ENCODE results near the genes KHK, ABHD1, CAD, EIF2B4 and IFT172.

- PRO-cap, 2 experiments, result no peak in any of the 2 experiments
Observed at GRCh38 chr2:27023884-27024565, 8.7 kb upstream of the TMEM214 start.

GRCh38 chr2:27024566-27025154 lies 8.1 kb upstream of the TMEM214 start:
- PRO-cap, 2 experiments, result no peak in any of the 2 experiments

DNA sequence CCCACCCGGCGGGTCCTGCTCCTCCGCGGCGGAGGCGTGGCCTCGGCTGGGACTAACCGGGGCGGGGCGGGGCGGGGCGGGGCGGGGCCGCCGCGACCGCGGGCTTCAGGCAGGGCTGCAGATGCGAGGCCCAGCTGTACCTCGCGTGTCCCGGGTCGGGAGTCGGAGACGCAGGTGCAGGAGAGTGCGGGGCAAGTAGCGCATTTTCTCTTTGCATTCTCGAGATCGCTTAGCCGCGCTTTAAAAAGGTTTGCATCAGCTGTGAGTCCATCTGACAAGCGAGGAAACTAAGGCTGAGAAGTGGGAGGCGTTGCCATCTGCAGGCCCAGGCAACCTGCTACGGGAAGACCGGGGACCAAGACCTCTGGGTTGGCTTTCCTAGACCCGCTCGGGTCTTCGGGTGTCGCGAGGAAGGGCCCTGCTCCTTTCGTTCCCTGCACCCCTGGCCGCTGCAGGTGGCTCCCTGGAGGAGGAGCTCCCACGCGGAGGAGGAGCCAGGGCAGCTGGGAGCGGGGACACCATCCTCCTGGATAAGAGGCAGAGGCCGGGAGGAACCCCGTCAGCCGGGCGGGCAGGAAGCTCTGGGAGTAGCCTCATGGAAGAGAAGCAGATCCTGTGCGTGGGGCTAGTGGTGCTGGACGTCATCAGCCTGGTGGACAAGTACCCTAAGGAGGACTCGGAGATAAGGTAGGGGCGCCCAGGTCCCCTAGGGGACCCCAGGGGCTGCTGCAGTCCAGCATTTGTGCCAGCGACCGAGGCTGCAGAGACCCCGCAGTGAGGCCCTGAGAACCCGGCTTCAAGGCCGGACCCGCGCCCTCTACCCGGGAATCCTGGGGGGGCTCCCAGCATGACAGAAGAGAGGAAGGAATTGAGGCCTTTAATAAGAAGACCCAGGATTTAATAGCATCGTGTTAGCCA lies at the start of gene KHK:
Gene KHK, plus strand, starts transcription at position 108 of the 918 bp plus-strand sequence.
- PRO-cap, 2 experiments, result peak in 2 of 2 experiments; most common plus-strand start position 95 of the sequence (in 1)

DNA sequence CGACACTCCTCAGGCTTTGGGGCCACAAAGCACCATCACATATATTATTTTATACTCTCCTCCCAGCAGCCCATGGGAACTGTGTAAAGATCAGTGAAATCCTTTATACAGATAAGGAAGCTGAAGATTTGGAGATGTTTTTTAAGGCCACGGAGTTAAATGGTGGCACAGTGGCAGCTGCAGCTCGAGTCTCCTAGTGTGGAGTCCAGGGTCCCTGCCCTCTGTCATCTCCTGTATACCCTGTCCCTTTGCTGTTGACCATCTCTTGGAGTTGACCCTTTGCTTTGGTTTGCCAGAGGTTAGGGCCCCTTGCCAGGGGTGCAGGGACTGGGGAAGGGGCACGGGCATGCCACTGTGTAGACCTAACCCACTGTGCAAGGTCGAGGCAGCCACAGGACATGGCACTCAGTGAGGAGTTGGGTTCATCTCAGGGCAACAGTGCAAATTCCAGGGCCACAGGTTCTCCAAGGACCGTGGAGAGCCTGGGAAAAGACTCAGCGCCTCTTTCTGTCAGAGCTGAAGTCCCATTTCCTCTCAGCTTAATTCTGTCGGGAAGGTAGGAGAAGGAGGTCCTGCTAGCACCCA lies 2.5 kb downstream of the KHK start:
- PRO-cap, 2 experiments, result no peak in any of the 2 experiments

- PRO-cap, 2 experiments, result no peak in any of the 2 experiments
Observed at GRCh38 chr2:27121659-27122327, 1.8 kb upstream of the ABHD1 start.

DNA sequence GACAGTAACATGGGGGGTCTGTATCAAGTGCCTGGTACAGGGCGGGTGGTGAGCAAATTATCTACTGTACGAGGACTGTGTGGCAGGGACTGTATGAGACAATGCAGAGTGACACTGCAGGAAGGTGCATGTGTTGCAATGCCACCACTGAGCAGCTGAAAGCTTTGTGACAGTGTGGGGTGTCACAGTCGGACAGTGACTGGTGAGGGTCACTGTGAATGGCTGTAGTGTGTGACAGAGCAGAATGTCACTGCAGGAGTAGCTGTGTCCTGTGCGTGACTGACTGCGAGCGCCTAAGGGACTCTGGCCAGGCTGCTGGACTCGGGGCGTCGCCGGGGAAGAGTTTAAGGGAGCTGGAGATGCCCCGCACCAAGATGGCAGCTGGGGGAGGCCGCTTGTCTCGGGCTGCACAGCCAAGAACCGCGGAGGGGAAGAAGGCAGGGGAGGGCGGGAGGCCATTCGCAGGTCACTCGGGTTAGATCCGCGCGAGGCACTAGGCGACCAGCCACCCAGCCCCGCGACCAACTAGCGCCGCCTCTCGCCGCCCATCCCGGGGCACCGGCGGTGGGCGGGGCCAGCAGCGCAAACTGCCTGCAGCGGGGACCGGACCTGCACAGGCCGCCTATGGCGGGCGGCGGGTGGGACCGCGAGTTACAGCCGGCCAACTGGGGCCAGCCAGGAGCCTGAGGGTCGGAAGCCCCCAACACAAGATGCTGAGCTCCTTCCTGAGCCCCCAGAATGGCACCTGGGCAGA lies at the start of gene ABHD1:
Gene ABHD1, plus strand, starts transcription at position 577 of the 754 bp plus-strand sequence.
- PRO-cap, 2 experiments, result peak in 2 of 2 experiments; most common plus-strand start position 614 of the sequence (in 2); most common minus-strand start position 527 of the sequence (in 2)

DNA sequence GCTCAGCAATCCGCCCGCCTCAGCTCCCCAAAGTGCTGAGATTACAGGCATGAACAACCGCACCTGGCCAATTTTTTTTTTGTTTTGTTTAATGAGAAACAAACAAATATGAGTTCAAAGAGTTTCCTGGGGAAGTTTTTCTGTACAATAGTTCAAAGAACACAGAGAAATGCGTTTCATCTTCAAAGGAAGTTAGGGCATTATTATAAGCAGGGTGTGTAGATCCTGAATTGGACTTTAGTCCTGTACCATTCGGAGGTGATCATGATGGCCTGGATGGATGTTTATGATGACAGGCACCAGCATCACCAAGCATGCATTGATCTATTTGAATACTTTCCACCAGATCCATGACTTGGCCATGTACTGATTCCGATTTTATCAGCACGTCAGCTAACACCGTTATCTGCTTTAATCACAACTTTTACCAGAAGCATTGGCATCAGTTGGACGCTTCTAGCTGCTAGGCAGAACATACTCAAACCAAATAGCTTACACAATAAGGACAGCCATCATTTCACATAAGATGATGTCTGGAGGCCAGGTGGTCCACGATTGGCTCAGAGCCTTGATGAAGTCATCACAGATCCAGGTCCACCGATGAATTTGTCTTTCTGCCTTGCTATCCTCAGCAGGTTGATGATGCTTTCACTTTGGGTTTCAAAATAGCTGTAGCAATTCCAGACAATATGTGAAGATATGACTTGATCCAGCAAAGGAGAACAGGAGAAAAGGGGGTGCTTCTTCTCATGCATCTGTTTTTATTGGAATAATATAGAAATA lies 29.1 kb downstream of the TCF23 start:
- PRO-cap, 2 experiments, result no peak in any of the 2 experiments

DNA sequence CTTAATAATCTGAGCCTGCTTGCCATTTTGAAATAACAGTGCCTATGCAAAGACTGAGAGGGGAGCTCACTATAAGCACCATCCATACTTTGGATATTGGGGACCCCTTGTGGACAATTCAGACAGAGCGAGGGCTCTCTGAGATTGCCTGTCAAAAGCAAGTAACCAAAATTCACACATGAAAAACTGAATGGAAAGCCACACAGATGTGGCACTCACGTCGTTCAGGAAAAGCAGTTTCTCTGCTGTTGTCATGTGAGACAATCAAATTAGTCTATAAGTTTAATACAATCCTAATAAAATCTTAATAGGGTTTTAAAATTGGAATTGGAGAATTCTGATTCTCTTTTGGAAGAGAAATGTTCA lies 20.2 kb upstream of the ATRAID start:
- PRO-cap, 2 experiments, result no peak in any of the 2 experiments

DNA sequence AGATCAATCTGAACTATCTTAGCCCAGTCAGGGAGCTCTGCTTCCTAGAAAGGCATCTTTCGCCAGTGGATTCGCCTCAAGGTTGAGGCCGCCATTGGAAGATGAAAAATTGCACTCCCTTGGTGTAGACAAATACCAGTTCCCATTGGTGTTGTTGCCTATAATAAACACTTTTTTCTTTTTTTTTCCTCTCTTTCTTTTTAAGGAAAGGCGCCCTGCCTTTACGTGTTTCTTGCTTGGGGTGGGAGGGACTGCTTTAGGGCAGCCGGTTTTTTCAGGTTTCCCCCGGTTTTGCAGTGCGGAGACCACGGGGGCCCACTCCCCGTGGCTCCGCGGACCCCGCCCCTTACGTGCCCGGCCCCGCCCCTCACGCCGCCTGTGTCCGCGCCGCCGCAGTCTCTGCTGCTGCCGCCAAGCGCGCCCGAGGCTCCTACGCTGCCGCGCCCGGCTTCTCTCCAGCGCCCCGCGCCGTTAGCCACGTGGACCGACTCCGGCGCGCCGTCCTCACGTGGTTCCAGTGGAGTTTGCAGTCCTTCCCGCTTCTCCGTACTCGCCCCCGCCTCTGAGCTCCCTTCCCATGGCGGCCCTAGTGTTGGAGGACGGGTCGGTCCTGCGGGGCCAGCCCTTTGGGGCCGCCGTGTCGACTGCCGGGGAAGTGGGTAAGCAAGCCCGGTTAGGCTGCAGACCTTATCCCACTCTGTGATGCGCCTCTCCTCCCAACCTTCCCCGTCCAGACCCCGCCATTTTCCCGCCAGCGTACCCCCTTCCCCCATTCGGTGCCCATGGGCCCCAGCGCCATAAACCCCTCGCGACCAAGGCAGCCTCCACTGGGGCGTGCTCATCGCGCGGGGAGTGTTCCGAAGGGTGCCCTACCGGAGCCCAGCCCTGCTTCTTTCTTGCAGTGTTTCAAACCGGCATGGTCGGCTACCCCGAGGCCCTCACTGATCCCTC lies at the start of gene CAD:
Gene CAD, plus strand, starts transcription at position 395 of the 951 bp plus-strand sequence.
- PRO-cap, 2 experiments, result peak in 2 of 2 experiments; most common plus-strand start position 408 of the sequence (in 2); most common minus-strand start position 347 of the sequence (in 1)

DNA sequence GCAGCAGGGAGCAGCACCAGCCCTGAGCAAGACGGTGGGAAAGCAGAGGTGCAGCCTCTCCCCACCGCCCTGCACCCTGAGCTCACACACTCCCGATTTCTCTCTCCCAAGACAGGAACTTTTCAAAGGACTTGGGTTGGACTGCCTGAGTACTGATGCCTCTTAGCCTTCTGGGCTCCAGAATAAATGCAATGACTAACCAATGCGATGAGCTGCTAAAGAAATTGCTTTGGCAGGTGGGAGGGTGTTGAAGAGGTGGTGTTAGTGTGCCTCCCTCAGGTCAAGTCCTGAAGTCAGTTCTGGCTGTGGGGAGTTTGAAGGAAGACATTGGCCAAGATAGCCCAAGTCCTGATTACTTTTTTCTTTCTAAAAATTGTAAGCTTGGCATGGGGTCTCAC lies 9.7 kb downstream of the TRIM54 start:
- PRO-cap, 2 experiments, result peak in 1 of 2 experiments; most common minus-strand start position 157 of the sequence (in 1)

- PRO-cap, 2 experiments, result no peak in any of the 2 experiments
Observed at GRCh38 chr2:27305898-27306316, 2.3 kb downstream of the UCN start.

- PRO-cap, 2 experiments, result peak in 2 of 2 experiments; most common plus-strand start chr2:27369951 (in 1); most common minus-strand start chr2:27370253 (in 1)
Observed at GRCh38 chr2:27369683-27370515, at the start of gene EIF2B4. TSS of gene EIF2B4 (minus strand) at chr2:27370338.

DNA sequence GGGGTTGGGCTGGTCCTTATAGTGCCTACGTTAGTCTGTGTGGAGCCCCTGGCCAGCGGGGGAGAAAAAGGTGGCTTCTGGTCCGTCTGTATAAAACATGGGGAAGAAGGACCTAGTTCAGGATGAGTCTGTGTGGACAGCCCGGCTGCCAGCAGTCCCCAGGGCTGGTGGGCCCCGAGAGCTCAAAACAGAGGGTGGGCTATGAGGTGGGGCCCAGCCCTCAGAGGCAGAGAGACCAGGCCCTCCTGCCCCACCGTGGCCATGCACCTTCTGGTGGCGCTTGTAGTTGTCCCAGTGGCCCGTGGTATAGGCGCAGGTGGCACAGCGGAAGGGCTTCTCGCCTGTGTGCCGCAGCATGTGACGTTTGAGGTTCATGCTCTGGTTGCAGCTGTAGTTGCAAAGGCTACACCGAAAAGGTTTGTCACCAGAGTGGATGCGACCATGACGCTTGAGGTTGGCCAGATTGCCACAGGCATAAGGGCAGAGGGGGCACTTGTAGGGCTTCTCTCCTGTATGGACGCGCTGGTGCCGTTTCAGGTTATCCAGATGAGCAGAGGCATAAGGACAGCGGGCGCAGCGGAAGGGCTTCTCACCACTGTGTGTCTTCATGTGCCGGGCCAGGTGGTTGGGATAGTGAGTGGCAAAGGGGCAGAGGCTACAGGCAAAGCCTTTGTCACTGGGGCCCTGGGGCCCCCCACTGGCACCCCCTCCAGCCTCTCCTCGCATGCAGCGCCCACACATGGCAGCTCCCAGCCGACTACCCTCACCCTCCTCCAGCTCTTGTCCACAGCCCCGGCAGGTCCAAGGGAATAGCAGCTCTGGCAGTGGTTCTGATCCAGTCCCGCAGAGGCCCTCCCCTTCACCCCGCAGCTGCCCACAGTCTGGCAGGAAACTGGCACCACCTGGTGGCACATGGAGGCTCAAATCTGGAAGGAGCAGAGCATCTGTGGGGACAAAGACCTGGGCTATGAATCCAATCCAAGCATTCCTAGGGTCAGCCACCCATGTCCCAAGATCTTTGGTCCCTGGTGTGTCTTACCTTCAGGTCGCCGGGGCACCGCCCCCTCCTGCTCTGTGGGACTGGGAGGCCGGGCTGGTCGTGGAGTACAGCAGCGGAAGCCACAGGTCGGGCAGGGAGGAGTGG lies 2.7 kb downstream of the ZNF513 start:
- PRO-cap, 2 experiments, result no peak in any of the 2 experiments

- PRO-cap, 2 experiments, result no peak in any of the 2 experiments
Observed at GRCh38 chr2:27381129-27381827, 744 bp upstream of the ZNF513 start.

DNA sequence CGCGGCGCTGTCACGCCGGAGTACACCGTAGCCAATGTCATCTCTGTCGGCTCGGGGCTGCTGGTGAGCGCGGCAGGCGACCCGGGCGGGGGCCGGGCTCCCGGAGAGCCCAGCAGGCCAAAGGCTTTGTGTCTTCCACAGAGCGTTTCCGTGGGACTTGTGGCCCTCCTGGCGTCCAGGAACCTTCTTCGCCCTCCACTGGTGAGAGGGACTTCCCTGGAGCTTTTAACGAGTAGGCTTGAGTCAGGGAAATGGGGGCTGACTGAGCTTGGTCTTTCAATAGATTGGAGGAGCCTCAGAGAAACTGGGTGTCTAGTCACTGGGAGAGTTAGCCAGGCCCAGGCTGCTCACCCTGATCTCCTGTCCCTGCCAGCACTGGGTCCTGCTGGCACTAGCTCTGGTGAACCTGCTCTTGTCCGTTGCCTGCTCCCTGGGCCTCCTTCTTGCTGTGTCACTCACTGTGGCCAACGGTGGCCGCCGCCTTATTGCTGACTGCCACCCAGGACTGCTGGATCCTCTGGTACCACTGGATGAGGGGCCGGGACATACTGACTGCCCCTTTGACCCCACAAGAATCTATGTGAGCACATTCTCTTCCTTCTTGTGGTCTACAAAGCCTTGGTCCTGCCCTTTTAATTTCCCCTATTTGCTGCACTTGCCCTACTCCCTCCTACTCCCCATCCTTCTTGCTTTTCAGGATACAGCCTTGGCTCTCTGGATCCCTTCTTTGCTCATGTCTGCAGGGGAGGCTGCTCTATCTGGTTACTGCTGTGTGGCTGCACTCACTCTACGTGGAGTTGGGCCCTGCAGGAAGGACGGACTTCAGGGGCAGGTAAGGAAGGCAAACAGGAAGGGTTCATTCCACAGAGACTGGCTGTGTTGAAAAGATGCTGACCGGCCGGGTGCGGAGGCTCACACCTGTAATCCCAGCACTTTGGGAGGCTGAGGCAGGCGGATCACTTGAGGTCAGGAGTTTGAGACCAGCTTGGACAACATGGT lies 819 bp downstream of the KRTCAP3 start:
- PRO-cap, 2 experiments, result no peak in any of the 2 experiments

DNA sequence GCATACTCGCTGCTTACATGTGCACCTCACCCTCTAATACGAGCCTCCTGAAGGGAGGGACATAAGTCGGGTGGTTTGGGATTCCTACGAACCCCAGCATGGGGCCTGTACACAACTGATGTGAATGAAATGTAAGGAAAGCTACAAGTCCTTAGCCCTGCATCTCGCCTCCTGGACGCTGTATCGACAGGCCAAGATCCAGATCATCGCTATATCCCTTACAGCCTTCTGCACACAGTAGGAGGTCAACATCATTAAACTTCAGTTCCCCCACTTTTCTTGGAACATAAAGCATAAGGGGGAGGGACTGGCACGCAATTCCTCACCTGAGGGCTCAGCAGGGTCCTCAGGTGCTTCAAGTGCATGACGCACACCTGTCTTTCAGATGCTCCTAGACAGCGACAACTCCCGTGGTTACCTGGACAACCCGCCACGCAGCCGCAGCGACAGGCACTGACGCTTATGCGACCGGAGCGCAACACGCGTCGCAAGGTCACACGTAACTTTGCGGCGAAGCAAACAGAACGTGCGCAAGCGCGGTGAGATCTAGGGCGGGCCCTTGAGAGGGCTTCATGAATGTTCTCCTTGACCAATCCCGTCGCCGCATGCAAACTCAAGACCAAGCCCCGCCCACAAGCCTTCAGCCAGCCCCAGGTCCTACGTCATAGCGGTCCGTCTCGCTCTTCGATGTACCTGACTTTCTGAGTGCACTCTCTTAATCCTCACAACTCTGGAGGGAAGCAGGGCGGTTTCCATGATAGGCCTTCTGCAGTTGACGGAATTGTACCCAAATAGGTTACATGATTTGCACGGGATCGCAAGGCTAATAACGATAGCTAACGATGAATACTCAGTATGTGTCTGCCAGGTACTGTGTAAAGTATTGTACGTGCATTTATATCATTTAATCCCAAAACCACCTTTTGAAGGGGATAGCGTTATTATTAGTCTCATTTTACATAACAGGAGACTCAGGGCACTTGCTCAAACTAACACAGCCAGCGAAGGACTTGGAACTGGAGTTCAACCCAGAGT lies at the start of gene IFT172:
Gene IFT172, minus strand, starts transcription at position 455 of the 1,035 bp plus-strand sequence.
- PRO-cap, 2 experiments, result peak in 2 of 2 experiments; most common plus-strand start position 662 of the sequence (in 1); most common minus-strand start position 455 of the sequence (in 1)

DNA sequence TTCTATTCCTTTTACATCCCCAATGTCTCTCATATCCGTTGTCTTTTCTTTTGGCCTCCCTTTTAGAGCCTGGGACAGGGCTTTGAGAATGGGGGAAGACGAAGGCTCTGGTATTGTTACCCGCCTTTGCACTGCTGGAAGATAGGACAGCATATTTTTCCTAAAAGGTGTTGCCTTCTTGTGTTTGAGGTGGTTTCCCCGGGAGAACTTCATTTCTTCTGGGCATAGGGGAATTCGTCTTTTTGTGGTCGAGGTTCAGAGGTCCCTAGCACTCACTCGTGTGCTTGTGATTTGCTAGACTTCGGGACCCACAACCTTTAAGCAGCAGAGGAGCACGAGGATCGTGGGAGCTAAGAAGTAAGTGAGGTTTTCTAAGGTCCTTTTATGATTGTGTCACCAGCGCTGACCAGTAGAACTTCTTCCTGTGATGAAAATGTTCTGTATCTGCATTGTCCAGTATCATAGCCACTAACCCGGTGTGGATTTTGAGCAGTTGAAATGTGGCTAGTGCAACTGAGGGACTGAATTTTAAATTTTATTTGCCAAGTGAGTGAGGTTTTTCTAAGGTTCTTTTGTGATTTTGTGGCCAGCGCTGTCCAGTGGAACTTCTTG lies 624 bp downstream of the ZNF512 start:
- PRO-cap, 2 experiments, result no peak in any of the 2 experiments

- PRO-cap, 2 experiments, result peak in 1 of 2 experiments; most common plus-strand start chr2:27721625 (in 1)
Observed at GRCh38 chr2:27721467-27721692, 50.1 kb upstream of the MRPL33 start.

DNA sequence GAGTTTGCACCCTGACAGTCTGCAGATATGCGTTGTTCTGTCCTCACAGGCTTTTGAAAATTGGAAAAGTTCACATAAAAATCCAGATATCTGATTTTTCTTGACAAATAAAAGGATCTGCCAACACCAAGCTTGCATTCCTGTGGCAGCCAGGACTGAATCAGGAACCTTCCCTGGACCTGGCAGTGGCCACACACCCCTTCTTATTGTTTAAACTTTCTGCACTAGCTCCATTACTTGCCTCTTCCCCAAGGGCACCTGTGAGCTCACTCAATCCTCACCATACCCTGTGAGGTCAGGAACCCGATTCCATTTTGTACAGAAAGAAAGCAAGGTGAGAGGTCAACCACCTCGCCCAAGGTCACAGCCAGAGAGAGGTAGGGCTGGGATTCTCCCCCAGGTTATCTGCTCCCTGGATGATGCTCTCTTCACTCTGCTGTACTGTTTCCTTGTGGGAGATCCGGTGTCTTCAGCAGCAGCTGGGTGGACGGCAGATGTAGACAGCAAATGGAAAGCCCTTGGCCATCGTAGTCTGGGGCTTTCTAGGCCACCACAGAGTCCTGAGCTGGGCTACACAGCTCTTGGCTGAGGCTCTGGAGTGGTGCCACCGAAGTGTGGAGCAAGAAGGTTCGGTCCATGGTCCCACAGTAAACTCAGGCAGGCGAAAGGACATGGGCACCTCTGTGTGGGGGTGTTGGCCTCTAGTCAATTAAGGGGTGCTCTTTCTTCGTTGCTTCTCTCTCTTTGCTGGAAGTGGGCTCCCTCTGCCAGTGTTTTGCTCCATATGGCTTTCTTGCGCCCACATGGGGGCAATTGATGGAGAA lies 34.9 kb upstream of the MRPL33 start:
- PRO-cap, 2 experiments, result no peak in any of the 2 experiments

GRCh38 chr2:27914955-27915787 lies 24.6 kb downstream of the BABAM2 start:
- PRO-cap, 2 experiments, result no peak in any of the 2 experiments

Measured in heart right ventricle (tissue), 2 donors.